Mesenteric fat pad (tissue), 1 donor: Measurements from ENCODE around the gene BCCIP.

DNA sequence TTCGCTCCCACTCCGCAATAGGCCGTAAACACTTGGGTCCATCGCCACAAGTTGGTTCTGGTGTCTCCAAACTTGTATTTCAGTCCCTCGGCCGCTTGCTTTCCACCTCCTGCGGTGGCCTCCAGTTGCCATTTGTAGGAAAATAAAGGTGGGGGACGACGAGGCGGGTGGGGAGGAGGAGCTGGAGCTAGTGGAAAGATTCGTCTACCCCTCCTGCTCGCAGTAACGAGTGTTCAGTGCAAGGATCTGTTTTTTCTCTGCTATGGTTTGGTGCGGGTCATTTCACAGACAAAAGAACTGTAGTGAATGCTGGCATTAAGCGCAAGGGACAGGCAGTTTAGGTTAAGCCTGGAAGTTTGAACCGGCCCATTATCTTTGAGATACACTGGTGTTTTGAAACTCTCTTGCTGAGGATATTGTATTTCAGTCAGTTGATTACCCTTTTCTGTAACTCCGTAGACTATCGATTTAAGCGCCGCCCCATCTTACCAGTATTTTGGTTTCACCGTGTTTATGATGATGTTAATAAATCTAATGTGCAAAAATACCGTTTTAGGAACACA is 24.2 kb upstream of the ZRANB1 start:
- PRO-cap = no peak

GRCh38 chr10:125015276-125016132 is 12.4 kb downstream of the CTBP2 start:
- PRO-cap = no peak

- PRO-cap = no peak
Observed at GRCh38 chr10:125054824-125055361, 27.0 kb upstream of the CTBP2 start.

DNA sequence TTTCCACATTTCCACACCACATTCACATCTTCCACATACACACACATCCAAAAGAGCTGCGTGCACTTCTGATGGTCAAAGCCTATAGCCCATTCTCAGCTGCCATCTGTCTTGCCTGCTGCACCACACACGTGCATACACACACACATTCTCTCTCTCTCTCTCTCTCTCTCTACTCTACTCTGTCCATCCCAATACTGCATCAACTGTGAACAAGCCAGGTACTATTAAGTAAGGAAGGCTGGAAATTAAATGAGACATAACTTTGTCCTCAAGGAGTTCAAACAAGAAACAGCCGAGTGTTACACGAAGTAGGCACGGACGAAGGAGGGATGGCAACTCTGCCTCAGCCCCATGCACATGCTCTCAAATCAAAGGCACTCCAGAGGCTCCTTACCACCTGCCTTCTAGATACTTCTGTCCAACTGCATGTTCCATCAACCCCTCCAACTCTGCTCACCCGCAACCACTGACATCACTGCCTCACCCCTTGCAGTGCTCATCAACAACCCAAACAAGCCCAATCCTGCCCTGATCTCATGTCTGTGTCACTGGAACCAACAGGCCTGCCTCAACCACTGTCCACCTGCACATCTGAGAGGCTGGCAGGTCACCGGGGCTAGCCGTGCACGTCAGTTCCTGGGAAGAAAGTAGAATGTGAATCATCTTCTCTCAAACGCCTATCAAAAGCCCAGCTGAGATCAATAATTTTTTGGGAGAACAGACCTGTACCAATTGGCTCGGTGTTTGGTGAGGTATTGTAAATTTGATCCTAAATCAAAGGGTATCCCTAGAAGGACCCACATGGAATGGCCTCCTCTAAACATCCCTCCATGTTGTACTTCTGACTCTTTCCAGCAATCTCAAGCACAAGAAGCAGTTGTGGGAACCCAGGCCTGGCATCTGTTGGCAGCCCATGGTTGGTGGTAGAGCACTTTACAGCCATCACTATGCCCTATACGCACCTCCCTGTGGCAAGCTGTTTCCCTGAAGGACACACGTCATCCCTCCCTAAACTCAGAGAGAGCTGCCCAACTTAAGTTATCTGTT is 99.2 kb upstream of the CTBP2 start:
- PRO-cap = no peak

DNA sequence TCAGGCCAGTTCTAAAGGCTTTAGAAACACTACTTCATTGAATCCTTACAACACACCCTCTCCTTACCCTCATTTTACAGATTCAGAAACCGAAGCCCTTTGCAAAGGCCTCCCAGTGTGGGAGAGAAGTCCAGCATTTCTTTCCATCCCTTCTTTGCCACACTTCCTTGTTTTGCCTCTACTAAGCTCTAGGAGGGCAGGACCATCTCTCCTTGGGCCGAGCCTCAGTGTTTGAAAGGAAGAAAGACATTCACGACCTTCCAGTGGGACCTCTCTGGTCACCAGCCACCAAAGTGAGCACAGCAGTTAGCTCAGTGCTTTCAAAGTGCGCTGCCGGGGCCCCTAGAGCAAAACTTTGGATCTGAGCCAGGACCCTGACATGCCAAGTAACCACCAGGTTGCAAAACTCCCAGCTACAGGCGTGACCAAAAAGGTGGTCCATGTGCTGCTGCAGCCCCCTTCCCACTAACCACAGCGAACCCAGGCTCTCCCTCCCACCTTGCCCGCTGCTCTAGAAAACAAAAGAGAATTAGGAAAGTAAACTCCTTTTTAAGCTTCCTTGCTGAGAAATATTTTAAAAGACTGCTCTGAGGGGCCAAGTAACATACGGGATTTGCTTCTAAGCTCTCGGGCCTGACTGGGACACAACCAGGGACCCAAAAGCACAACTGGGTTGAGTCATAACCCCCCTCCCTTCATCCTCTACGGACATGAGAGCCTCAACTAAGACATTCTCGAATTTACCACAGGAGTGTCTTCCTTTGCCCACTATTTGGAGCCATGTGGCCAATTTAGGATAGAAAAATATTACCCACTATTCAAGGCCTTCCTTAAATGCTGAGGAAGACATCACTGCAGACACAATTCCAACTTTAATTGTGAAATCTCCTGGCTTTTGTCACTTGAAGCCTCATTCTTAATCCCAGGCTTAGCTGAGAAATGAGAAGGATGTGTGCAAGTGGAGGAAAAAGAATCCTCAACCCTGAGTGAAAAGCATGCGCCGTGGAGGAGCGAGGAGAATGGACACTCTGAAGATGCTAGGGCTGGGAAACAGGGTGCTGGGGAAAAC is 120.4 kb upstream of the CTBP2 start:
- PRO-cap = no peak

DNA sequence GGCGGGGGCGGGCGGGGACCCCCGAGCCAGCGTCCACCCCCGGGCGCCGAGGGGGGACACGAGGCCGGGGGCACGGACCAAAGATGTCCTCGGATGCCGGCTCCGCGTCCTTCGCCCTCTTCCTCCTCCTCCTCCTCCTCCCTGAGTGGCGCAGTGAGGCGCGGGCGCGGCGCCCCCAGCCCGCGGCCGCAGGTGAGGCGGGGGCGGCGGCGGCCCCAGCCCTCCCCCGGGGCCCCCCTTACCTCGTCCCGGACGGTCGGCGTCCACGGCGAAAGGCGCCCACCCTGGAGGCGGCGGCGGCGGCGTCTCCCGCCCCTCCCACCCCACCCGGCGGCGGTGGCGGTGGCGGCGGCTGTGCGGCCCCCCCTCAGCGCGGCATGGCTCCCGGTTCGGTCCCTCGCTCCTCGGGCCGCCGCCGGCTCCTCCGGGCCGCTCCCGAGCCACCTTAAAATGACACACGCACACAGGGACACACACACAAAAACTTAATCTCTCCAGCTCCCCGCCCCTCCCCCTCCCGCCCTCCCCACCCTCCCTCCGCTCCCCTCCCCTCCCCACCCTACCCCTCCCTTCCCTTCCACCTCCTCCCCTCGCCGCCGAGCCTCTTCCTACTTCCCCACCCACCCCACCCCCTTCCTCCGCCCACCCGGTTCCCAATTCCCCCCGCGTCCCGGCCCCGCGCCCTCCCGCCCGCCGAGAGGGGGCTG is 132.4 kb upstream of the CTBP2 start:
- PRO-cap = no peak

DNA sequence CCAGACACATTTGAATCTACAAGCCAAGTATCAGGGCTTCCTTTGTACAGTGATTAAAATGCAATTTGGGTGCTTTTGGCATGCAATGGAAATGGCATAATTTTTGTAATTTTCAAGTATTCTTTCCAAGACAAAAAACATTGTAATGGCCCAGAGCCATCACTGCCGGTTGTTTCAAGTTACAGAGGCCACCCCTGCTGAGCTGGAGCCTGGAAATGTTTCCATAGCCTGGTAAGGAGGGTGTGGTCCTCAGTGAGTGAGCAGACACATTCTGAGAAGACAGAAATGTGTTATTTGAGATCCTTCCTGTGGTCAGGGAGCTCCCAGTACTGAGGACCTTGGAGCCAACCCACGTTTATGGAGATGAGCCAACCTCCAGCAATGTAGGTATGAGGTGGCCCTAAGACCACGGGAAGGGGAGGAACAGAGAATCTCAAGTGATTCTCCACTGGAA is 20.9 kb downstream of the TEX36 start:
- PRO-cap = no peak

GRCh38 chr10:125666540-125666739 is 16.5 kb downstream of the TEX36 start:
- PRO-cap = no peak

DNA sequence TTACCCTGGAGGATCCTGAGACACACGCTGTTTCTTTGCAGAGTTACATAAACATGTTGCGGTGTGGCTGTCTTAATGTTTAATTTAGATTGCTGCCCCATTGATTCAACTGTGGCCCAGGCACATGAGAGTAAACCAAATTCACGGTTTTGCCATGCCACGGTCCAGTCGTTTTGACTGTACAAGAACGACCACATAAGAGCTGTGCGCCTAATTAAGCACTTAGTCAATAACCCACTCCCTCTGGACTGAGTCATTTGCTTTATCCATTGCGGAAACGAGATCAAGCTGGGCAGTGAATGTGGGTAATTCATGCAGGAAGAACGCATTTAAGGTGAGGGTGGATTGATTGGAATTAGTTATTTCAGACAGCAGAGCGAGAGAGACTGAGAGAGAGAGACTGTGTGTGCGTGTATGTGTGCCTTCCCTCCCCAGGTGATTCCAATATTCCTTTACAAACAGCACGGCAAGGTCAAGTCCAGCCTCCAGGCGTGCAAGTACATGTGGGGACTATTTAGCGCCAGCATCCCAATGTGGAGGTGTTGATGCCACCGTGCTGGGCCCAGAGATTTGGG is 8.3 kb upstream of the TEX36 start:
- PRO-cap = no peak

DNA sequence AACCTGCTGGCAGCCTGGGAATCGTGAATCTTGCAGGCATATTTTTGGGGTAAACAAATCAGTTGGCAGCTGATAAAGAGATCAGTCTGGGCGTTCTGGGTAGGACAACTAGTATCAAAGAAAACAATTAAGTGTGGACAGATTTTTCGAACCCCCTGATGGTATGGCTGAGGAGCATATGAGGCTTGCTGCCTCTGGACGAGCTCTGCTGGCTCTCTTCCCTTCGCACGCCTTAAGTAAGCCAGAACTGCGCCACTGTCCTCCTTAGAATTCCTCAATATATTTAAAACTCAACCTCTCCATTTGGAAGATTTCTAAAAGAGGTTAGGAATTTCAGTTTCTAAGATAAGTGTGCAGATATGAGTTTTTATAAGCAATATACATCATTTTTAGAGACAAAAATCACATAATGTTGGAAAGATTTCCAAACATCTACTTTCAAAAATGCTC is 9.3 kb upstream of the EDRF1 start:
- PRO-cap = no peak

DNA sequence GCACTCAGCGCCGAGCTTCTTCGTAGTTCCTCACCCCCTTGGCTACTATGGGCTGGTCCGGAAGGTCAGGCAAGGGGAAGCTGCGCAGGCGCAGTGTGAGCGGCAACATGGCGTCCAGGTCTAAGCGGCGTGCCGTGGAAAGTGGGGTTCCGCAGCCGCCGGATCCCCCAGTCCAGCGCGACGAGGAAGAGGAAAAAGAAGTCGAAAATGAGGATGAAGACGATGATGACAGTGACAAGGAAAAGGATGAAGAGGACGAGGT is at the start of gene BCCIP:
Gene BCCIP, plus strand, starts transcription at position 96 of the 262 bp plus-strand sequence.
- PRO-cap = bidirectional peak, plus-strand start at position 96 of the sequence, minus-strand start outside the sequence

DNA sequence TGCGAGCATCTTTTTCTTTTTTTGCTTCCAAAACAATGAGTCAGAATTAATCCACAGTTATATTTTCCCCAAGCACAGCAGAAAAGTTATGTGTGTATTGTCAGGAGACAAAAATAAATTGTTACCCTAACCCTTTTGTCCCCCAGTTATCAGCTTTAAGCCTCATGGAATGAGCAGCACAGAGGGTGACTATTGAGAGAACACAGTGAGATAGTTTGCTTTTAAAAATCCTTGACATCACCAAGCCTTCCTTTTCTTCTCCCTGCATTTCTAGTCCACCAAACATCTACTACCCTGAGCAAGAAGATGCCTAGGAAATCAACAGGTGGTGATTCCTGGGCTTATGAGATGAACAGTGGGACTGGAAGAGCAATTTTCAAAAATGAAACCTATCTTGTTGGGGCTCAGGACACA is 27.9 kb downstream of the BCCIP start:
- PRO-cap = no peak

- PRO-cap = no peak
Observed at GRCh38 chr10:126062319-126063121, 166.2 kb downstream of the FANK1 start.

DNA sequence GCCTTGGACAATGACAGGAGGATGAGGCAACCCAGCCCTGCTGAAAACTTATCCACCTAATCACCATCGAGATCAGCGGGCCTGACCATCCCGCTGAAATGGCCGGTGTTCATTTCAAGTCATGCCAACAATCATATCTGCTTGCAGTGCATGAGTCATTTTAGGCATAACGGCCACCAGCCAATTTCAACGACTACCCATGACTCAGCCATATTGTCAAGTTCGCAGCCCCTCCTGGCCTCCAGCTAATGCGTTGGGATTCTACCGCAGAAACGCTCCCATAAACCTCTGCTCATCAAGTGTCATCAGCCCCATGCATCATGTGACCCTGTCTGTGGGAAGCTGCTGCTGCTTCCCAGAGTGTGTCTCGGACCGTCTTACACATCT is 189.0 kb downstream of the ADAM12 start:
- PRO-cap = no peak

- PRO-cap = no peak
Observed at GRCh38 chr10:126247763-126248161, 140.5 kb downstream of the ADAM12 start.

GRCh38 chr10:126459227-126459755 is 71.0 kb upstream of the ADAM12 start:
- PRO-cap = no peak

- PRO-cap = no peak
Observed at GRCh38 chr10:126663088-126663818, 7.2 kb downstream of the C10orf90 start.

DNA sequence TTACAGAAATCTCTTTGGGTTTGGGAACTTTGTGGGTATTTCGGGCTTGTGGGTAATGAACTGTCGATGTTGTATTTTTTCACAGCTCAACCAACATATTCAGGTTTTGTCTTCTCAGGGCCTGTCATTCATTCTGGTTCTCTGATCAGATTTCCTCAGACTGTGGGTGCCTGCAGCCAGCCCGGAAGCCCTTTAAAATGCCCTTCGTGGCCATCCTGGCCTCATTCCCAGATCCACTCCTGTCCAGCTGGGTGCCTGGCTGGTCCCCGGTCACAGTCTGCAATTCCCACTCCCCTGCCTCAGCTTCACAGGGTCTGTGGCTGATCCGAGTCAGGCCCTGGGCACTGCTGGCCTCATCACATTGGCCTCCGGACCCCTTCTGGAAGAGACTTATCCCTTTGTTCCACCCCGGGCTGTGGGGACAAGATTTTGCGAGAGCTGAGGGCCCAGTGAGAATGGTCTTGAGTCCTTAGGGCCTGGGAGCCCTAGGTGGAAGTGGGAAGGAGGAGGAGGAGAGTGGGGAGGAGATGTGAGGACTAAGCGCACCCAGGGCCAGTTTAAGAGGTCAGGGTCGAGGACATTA is 12.1 kb downstream of the DOCK1 start:
- PRO-cap = no peak

- PRO-cap = no peak
Observed at GRCh38 chr10:126943417-126944089, 38.3 kb downstream of the DOCK1 start.

DNA sequence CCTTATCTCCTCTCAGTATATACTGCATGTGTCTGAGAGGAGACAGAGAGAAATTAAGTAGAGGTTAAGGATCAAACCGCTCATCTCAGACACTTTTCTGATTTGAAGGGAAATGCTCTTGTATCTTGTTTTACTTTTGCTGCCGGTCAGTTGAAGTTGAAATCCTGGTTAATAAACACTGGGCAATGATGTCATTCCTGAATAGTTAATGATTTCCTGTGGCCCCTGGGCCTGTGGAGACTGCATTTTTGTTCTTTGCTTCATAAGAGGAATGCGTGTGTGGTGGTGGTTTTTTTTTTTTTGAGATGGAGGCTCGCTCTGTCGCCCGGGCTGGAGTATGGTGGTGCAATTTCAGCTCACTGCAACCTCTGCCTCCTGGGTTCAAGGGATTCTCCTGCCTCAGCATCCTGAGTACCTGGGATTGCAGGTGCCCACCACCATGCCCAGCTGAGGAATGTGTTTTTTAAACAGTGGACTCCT is 67.8 kb downstream of the DOCK1 start:
- PRO-cap = no peak